ENCODE data around the gene ELOVL6.

DNA sequence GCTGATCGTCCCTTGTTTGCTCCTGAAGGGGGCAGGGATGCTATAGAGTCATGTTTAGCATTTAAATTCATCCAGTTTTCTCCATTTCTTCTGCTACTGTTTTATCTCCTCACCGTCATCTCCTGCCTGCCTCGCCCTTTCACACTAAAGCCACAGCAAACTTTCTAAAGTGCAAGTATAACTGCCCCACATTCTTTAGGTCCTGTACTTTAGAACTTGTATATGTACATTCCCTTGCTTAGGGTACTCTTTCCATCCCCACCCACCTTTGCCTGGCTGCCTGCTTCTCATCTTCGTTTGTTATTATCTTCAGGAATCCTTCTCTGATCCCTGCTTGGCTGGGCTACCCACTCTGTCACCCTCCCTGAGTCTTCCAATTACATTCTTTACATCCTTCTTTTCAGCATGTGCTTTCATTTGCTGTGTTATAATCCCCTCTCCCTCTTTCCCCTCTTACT is 60.5 kb downstream of the EGF start:
- RRBS: no CpG with 5 or more reads among the region's 4 CpGs

DNA sequence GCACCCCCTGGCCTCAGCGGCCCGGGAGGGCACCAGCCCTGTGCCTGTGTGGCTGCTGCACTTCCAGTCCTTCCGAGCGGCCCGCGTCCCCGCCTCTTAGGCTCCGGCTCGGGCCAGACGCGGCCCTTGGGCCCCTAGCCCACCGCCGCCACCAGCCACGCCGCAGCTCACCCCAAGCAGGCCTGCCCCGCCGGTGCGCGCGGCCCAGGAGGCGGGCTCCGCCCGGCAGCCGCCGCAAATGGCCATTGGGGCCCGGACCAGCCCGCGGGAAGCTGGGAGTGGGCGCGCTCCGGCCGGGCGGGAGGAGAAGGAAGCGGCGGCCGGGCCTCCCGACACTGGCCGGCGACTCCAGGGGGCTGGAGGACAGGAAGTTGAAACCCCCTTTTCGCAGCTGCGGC is 1.8 kb downstream of the ELOVL6 start:
- RRBS: 2% methylated on average over 21 of the region's 41 CpGs

GRCh38 chr4:110198279-110199356 is at the start of gene ELOVL6:
TSS of gene ELOVL6 (minus strand) at chr4:110198615.
- RRBS: 15% methylated on average over 3 of the region's 55 CpGs

DNA sequence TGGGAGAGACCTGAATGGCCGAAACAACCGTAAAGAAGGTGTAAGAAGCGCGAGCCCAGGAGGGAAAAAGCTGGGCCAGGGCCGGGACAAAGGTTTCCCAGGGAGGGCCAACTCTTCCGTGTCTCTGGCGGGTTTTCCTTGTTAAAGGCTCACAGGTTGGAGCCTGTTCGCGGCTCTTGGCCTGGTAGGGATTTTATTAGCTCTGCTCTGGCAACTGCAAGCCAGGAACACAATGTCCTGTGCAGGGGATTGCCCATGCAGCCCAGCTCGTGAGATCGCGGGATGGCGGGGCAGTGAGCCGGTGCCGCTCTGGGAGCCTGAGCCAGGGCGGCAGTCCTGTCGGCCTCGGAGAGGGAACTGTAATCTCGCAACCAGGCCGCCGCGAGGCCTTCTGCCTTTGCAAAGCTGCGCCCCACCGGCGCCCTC is 2.2 kb downstream of the PITX2 start:
- RRBS: no CpG with 5 or more reads among the region's 25 CpGs

DNA sequence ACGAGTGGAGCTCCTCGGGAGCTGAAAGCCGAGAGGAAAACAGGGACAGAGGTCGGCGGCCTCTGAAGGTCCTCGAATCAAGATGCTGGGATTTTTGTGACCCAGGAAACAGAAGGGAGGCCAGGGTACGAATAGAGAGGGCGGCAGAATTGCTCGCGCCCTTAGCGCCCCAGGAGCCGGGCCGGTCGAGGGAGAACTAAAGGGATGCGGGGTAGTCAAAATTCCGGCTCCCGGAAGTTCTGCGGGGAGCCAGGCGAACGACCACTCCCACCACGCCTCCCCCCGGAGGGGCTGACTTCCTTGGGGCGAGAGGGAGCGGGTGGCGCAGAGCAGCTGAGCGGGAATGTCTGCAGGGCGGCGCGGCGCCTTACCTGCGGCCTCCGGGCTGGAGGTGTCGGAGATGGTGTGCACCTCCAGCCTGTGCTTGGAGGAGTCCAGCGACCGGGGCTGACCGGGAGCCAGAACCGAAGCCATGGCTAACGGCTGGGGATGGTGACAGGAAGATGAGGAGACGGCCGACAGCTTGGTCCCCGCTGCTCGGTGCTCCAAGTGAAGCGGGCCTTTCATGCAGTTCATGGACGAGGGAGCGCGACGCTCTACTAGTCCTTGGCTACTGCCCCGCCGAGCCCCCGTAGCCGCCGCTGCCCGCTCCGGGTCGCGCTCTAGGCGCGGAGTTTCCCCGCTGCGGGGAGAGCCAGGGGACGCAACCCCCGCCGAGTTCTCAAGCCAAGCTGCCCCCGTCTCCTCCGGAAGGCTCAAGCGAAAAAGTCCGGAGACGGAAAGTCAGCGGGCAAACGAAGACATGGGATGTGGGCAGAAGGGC is 781 bp downstream of the PITX2 start:
- RRBS: 2% methylated on average over 30 of the region's 70 CpGs

DNA sequence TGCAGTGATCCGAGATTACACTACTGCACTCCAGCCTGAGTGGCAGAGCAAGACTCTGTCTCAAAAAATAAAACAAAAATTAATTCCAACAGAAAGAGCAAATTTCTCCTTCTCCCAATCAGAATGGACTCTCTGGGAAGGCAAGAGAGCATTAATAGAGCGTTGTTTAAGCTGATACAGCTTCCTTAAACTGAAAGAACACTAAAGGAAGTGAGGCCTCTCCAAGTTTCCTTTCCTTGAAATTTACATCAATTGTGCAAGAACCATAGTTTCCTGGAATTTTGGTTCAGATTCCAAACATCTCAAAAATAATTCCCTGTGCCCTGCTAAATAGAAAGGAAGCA is 4.0 kb upstream of the FAM241A start:
- RRBS: no CpG with 5 or more reads among the region's 2 CpGs

- RRBS: no CpG with 5 or more reads among the region's 8 CpGs
Observed at GRCh38 chr4:112230699-112231182, 846 bp upstream of the AP1AR start.

GRCh38 chr4:112284230-112284868 is 1.4 kb downstream of the TIFA start:
- RRBS: no CpG with 5 or more reads among the region's 8 CpGs

DNA sequence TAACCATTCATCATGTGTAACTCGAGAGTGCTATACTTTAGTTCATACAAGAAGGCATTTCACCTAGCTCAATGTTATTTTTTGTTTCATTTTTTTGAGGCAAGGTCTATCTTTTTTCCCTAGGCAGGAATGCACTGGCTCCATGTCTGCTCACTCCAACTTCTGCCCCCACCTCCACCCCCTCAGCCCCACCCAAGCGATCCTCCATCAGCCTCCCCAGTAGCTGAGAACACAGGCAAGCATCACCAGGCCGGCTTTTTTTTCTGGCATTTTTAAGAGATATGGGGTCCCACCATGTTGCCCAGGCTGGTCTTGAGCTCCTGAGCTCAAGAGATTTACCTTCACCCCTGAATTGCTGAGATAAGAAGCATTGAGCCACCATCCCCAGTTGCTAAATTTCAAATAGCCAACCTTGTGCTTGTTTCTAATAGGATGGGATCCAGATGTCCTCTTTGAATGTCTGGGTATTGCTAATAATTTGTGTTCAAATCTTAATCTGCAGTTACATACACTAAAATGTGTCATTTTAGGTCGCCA is 8.6 kb downstream of the LARP7 start:
- RRBS: no CpG with 5 or more reads among the region's 4 CpGs

- RRBS: no CpG with 5 or more reads among the region's 2 CpGs
Observed at GRCh38 chr4:112860918-112861258, 188.6 kb upstream of the ANK2 start.

GRCh38 chr4:112895687-112896490 is 153.6 kb upstream of the ANK2 start:
- RRBS: no CpG with 5 or more reads among the region's 4 CpGs

- RRBS: no CpG with 5 or more reads among the region's 5 CpGs
Observed at GRCh38 chr4:113169413-113169671, 119.9 kb downstream of the ANK2 start.

- RRBS: no CpG with 5 or more reads among the region's 4 CpGs
Observed at GRCh38 chr4:113293656-113294163, 244.3 kb downstream of the ANK2 start.

- RRBS: no CpG with 5 or more reads among the region's 2 CpGs
Observed at GRCh38 chr4:113295625-113296038, 246.2 kb downstream of the ANK2 start.

DNA sequence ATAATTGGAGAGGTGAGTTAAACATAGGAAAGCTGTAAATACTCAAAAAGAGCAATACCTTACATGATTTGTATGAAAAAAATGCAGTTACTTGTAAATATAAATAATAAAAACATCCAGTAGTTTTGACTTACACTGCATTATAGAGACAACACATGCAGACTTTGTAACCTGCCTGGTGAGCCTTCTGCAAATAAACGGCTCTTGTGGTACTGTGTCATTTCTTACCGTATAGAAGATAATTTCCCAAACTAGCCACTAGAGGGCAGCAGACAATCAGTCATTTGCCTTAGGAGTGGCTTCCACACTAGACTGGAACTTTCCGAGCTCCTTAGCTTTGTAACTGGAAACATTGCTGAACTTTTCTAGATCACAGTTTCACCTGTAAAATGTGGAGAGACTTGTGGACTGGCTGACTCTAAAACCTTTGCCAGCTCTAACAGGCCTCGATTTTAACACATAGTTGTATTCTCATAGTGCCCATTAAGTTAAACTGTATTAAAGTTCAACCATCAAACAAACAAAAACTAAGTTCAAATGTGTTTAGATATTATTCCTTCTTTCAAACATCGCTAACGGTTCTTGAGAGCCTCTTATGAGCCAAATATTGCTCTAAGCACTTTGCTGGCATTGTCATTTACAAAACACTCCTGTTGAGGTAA is 345.3 kb downstream of the ANK2 start:
- RRBS: no CpG with 5 or more reads among the region's 6 CpGs

GRCh38 chr4:113453665-113454131 is 307.8 kb downstream of the CAMK2D start:
- RRBS: no CpG with 5 or more reads among the region's 1 CpG

GRCh38 chr4:113645776-113646211 is 115.7 kb downstream of the CAMK2D start:
- RRBS: no CpG with 5 or more reads among the region's 2 CpGs

- RRBS: no CpG with 5 or more reads among the region's 5 CpGs
Observed at GRCh38 chr4:113745538-113746169, 15.9 kb downstream of the CAMK2D start.

- RRBS: no CpG with 5 or more reads among the region's 4 CpGs
Observed at GRCh38 chr4:113980007-113980209, 461 bp upstream of the ARSJ start.

DNA sequence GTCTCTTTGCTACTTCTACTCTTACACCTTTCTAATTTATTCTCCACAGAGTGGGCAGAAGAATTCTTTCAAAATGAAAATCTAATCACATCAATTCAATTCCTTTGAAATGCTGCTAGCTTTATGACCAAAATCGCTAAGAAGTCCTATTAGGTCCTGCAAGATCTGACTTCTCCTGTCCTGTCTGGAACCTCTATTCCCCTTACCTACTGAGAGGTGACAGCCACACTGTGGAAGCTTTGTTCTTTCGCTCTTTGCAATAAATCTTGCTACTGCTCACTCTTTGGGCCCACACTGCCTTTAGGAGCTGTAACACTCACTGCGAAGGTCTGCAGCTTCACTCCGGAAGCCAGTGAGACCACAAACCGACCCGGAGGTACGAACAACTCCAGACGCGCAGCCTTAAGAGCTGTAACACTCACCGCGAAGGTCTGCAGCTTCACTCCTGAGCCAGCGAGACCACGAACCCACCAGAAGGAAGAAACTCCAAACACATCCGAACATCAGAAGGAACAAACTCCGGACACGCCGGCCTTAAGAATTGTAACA is 25.0 kb upstream of the ARSJ start:
- RRBS: no CpG with 5 or more reads among the region's 17 CpGs